A375 (cell line): ENCODE measurements around the genes NRSN2 and SIRPG.

GRCh38 chr20:346270-347519, at the start of gene NRSN2:
Gene NRSN2 (plus strand): TSS chr20:347111.
- RAMPAGE, long total RNA: no peak

- RAMPAGE, long total RNA: no peak
These were observed 35.2 kb downstream of the CSNK2A1 start for GRCh38 chr20:508439-508687.

GRCh38 chr20:652302-652813, 642 bp downstream of the SRXN1 start:
- RAMPAGE, long total RNA: no peak

- RAMPAGE, long total RNA: no peak
These were observed 17.6 kb downstream of the SLC52A3 start for GRCh38 chr20:750735-750992.

- RAMPAGE, long total RNA: no peak
These were observed 2.1 kb downstream of the FAM110A start for GRCh38 chr20:835450-836170.

- RAMPAGE, long total RNA: no peak
These were observed 4.7 kb upstream of the FKBP1A start for GRCh38 chr20:1397653-1397852.

- RAMPAGE, long total RNA: no peak
These were observed 34.8 kb upstream of the FKBP1A start for GRCh38 chr20:1427344-1428320.

DNA sequence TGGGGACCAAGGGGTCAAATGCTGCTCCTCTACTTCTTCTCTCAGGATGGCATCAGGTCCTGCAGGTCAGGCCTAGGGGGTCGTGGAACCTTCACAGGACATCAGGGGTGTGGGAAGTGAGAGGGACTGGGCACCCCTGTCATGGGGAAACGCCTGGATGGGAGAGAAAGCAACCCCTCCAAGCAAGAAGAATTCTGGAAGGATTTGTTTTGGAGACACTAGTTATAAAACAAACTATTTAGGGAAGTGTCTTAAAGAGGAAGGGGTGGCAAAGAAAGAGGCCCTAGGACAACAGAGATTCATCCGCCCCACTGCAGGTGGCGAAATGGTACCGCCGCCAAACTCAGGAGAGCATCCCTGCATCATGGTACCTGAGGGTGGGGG, 20.7 kb downstream of the SIRPD start:
- RAMPAGE, long total RNA: no peak

GRCh38 chr20:1543154-1543604, 14.3 kb downstream of the SIRPD start:
- RAMPAGE, long total RNA: no peak

DNA sequence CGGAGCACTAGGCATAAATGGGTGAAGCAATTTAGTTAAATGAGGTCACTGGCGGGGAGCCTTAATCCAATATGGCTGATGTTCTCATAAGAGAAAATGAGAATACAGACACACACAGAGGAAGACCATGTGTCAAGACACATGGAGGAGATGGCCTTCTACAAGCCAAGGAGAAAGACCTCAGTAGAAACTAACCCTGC, 714 bp downstream of the SIRPG start:
- RAMPAGE, long total RNA: no peak

- RAMPAGE, long total RNA: no peak
These were observed at the start of gene SIRPG for GRCh38 chr20:1657639-1658239. Gene SIRPG (minus strand): TSS chr20:1657779.

GRCh38 chr20:1816195-1816737, 78.9 kb upstream of the SIRPA start:
- RAMPAGE, long total RNA: no peak

GRCh38 chr20:1883687-1884221, 11.5 kb upstream of the SIRPA start:
- RAMPAGE, long total RNA: no peak

DNA sequence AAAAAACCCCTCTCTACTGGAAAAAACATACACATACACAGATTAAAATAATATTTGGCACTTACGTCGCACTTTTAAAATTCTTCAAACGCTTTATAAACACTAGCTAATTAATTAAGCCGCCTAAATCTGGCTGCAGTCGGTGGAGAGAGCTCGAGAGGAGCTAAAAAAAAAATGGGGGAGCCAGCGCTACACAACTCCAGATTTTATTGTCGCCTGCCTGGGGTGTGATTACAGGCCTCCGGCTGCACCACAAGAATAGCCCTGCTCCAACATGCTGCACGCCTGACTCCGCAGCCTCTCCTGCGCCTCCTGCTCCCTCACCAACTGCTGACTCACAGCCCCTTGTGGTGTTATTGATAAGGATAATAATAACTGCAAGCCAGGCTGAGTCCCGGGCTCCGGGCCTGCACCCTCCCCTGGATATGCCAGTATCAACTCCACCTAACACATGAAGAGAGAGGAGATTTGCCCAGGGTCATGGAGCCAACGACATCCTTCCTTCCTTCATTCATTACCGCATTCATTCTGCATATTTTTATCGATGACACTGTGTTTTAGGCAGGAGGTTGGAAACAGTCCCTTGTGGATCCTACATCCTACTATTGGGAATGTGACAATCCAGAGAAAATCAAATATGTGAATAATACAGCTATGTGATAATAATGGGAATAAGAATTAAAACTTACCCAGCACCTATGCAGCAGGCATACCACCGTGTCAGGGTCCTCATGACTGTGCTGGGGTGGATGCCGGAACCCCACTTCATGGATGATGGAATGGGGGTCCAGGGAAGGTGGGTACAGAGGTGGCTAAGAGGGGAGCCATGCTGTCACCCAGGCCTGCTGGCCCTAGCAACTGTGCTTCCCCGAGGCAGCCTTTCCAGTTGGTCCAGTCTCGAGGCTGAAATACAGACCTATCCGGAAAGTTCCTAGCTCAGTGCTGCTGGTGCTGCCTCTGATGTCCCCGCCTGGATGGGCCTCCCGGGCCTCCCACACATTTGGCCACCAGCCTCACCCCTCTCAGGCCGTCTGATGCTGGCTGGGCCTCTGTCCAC, 17.1 kb downstream of the SIRPA start:
- RAMPAGE, long total RNA: no peak

DNA sequence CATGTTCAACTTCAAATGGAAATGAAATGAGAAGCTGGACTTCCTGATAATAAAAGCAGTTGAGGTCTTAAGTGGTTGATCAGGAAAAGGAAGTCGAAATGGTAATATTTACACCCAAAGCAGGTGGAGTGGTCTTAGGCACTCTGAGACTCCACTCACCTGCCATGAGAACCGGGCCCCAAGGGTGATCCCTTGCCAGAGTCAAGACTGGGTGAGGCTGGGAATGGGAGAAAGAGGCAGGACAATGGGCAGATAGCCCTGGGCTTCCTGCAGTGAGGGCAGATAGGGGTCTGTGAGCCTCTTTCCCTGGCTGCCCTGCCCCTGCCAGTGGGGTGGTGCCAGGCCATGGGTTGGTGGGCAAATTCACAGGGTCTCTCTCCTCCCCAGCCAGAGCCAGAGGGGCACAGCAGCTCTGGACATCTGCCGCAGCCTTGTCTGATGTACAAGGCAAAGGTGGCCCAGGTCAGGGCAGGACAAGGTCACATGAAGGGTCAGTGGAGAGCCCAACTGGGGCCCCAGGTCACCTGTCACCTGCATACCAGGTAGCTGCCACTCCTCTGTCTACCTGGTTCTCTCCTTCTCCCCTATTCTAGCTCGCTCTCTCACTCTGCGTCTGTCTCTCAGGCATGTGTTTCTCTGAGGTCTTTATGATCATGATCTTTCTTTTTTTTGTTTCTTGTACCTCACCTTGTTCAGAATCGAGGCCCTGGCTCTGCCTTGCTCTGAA, 18.0 kb downstream of the SIRPA start:
- RAMPAGE, long total RNA: no peak

- RAMPAGE, long total RNA: no peak
These were observed 1.2 kb downstream of the STK35 start for GRCh38 chr20:2102492-2103557.

DNA sequence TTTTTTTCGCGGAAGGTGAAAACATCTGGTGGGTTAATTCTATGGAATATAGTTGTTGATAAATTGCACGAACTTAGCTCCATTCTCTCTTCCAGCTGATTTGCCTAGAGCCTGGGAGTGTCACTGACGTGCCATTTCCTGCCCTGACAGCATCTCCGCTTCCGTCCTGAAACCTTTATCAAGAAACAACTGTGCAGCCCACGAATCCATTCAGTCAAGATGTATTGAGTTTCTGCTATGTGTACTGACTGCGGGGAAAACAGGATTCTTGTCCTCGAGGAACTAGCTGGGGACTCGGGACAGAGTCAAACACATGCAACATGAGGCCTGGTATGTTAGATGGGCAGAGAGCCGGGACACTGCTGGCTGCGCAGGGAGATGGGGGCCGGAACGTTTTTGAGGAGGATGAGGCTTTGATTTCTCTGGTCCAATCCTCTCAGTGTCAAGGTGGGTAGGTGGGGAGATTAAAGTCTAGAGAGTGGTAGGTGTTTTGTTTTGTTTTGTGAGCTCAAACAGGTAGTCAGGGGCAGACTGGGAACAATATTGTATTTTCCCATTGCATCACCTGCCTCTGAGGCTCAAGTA, 59.4 kb upstream of the TGM3 start:
- RAMPAGE, long total RNA: no peak

DNA sequence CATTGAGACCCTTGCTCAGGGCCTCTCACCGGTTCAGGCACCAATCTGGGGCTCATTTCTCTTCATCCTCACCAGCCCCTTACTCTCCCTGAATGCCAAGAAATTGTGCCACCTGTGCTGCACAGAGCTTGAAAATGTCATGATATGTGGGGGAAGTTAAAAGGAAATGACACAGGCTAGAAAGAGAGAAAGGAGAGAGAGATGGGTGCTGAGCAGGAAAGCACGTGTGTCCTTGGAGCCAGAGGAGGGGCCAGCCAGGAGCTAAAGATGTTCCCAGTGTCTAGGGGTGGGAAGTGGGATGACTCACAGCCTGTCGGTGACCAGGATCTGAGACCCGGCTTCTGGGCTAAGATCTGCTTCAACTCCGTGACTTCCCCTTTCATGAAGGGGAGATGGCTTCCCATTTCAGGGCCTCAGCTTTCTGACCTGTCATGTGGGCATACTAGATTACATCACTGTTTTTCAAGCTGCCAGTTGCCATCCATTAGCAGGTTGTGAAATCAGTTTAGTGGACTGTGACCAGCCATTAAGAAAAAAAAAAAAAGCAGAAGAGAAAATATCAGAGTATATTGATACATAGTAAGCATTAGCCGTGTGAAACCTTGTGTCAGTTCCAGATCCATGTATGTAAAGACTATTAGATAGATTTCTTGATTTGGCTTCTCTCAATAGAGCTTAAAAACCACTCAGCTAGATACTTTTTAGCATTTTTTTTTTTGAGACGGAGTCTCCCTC, 5.4 kb downstream of the TGM3 start:
- RAMPAGE, long total RNA: no peak

GRCh38 chr20:2330076-2330533, 34.3 kb downstream of the TGM3 start:
- RAMPAGE, long total RNA: no peak

GRCh38 chr20:2459642-2460750, 10.6 kb downstream of the SNRPB start:
- RAMPAGE, long total RNA: no peak